Zone of skin (tissue), 1 donor: ENCODE measurements around the gene PAIP1.

DNA sequence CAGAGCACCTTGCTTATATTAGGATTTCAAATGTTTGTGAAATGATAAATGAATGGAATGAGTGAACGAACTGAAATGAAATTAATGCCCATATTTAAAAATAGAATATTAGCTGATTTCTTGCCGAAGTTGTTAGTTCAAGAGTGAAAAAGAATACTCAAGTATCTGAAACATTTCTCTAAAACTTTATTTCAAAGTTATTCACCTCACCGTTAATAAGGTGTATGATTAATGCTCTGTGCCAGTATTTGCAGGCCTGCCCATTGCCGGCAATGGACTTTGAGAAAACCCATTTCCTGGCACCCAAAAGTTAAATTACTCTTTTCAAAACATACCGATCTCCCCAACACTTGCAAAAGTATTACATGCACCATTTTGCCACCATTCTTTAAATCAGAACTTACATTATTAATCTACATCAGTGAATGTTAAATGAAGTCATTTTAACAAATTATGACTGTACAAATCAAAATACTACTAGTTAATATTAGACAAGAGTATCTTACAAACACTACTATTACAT is 23.9 kb downstream of the HMGCS1 start:
- RRBS: no CpG with 5 or more reads among the region's 5 CpGs

- RRBS: 2% methylated on average over 29 of the region's 74 CpGs
These were observed at the start of gene PAIP1 for GRCh38 chr5:43556530-43557122. Gene PAIP1, minus strand, starts transcription at chr5:43557077.

- RRBS: no CpG with 5 or more reads among the region's 2 CpGs
These were observed 80.8 kb downstream of the NNT start for GRCh38 chr5:43683882-43684088.

- RRBS: no CpG with 5 or more reads among the region's 6 CpGs
These were observed 198.1 kb upstream of the FGF10 start for GRCh38 chr5:44587269-44587699.

DNA sequence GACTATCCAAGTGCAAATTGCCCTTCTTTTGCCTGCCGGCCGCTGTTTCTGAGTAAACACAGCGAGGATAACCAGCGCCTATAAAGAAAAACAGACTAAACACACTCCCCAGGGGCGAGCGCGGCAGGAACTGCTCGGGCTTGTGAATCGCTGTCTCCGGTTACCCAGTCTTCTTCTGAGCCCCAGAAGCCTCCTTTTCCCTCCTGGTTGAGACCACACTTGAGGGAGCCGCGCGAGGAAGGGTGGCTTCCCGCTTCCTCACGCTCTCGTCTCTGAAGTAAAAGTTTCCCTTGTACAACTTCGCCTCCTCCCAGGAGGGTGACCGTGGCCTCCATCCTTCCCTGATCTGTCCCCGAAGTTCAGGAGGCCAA is 1.1 kb downstream of the HCN1 start:
- RRBS: 3% methylated on average over 6 of the region's 19 CpGs

DNA sequence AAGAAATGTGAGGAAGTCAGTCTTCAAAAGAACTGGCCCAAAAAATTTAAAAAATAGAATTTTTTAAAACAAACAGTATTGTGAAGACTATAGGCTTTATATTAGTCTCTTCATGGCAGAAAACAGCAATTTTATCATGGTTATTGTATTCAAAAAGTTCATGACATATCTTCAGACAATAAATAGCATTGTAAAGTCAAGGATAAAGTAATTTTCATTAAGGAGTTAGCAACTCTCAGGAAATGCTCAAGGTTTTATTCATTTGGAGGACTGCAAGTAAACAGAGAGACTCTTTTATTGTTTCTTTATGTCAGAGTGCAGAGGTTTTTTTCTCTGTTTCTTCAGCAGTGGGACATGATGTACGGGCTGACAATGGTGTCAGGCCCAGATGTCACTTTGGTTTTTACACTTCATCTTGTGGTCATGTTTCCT is 72.9 kb upstream of the PARP8 start:
- RRBS: no CpG with 5 or more reads among the region's 1 CpG

DNA sequence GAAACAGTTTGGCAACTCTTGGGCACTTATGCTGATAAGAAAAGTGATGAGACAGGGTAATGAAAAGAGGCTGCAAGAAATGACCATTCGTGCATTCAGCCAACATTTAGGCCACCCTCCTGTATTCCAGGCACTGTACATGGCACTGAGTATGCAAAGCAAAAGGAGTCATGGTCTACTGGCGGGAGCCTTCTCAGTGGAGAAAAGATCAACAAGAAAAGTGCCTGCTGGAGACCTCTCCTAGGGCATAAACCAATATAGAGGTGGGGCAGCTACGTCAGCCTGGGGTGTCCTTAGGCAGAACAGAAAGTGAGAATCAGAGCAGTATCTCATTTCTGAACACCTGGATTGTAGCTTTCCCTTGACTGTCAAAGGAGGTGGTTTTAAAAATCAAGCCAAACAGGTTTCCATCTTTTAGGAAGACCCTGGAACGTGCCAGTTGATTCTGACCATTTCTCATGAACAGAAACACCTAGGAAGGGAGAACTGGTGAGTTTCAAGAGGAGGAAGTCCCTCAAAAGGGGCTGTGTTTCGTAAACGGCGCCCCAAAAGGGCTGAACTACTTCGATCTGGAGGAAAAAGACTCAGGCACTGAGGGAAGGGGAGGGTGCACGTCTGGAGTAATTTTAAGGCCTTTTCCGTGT is 734 bp upstream of the PARP8 start:
- RRBS: no CpG with 5 or more reads among the region's 10 CpGs

GRCh38 chr5:50967403-50968134 is 301.1 kb downstream of the PARP8 start:
- RRBS: no CpG with 5 or more reads among the region's 23 CpGs

DNA sequence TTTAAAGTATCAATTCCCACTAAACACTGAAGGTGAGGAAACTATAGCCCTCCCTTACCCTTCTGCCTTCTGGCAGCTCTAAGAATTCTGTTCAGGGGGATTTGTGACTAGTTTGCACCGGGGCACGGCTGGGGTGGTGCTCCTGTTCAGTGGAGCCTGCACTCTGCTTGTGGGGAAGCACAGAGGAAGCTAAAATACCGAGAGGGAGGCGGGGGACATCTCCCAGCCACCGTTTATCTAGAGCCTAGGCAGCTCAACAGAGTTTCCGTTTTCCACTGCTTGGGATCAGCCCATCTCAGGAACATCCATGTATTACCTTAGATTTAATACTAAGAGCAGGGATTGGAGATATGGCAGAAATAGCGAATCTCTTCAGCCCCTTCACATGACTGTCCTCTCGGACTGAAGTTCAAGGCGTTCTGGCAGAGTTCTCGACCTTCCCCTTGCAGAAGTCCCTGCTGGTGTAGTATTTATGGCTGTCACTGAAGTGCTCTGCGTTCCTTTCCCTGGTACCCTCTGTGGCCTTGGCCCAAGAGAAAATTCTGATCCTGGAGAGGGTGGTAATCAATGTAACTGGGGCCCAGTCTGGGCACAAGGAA is 5.5 kb downstream of the ISL1 start:
- RRBS: no CpG with 5 or more reads among the region's 11 CpGs

DNA sequence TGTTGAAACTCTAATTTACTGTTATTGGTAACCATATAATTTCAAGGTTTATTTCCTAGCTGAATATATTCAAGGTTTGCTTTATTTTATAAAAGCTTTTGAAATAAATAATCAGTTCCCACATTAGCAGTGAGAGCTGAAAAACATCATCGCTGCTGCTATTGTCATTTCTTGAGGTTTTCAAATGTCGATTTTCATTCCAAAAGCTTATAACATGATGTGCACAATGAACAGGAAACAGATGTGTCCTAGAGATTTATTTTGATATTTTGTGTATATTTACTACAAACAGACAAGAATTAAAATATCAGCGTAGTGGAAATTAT is 10.6 kb upstream of the ITGA1 start:
- RRBS: no CpG with 5 or more reads among the region's 3 CpGs

- RRBS: no CpG with 5 or more reads among the region's 2 CpGs
These were observed 4.4 kb upstream of the ITGA1 start for GRCh38 chr5:52783244-52783883.

GRCh38 chr5:52787306-52787603 is 461 bp upstream of the ITGA1 start:
- RRBS: no CpG with 5 or more reads among the region's 7 CpGs

GRCh38 chr5:52918673-52919109 is 70.5 kb upstream of the ITGA2 start:
- RRBS: no CpG with 5 or more reads among the region's 4 CpGs

- RRBS: no CpG with 5 or more reads among the region's 5 CpGs
These were observed 366.3 kb downstream of the NDUFS4 start for GRCh38 chr5:53926600-53927213.

DNA sequence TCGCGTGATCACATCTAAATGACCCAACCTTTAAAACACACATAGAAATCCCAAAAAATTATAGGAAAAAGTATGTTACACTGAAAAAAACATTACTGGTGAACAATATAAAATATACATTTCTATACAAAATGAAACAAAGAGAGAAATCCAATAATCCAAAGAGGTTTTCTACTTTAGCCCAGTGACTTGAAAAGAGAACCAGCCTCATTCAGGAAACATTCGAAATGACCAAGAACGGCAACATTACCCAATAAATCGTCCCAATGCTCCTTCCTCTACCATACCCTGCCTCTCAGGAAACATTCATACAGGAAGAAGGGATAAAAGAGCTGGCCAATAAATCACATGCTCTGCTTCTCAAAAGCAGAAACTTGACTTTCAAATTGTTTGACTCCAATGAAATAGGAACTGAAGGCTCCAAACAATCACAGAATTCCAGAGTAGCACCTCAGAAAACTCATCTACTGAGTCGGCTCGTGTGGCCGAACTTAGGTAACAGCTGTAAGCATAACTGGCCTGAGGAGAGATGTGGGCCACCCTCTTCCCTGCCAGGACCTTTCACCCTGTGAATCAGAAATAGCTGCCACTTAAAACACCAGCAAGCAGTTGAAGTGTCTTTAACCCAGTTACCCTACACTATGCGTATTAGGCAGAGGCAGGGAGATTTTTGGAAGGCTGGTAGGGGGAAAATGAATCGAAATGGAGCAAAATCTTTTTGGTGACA is 14.7 kb downstream of the ARL15 start:
- RRBS: no CpG with 5 or more reads among the region's 10 CpGs

DNA sequence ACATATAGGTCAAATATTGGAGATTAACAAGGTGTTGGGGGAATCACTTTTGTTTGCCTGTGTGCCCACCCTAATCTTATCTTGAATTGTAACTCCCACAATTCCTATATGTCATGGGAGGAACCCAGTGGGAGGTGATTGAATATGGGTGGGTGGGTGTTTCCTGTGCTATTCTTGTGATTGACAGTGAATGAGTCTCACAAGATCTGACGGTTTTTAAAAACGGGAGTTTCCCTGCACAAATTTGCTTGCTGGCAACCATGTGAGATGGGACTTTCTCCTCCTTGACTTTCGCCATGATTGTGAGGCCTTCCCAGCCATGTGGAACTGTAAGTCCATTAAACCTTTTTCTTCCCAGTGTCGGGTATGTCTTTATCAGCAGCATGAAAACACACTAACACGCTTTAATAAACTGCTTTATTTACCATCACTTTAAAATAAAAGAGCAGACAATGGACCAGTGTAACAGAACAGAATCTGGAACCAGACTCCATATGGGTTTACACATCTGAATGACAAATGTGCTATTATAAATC is 64.8 kb upstream of the HSPB3 start:
- RRBS: no CpG with 5 or more reads among the region's 5 CpGs

DNA sequence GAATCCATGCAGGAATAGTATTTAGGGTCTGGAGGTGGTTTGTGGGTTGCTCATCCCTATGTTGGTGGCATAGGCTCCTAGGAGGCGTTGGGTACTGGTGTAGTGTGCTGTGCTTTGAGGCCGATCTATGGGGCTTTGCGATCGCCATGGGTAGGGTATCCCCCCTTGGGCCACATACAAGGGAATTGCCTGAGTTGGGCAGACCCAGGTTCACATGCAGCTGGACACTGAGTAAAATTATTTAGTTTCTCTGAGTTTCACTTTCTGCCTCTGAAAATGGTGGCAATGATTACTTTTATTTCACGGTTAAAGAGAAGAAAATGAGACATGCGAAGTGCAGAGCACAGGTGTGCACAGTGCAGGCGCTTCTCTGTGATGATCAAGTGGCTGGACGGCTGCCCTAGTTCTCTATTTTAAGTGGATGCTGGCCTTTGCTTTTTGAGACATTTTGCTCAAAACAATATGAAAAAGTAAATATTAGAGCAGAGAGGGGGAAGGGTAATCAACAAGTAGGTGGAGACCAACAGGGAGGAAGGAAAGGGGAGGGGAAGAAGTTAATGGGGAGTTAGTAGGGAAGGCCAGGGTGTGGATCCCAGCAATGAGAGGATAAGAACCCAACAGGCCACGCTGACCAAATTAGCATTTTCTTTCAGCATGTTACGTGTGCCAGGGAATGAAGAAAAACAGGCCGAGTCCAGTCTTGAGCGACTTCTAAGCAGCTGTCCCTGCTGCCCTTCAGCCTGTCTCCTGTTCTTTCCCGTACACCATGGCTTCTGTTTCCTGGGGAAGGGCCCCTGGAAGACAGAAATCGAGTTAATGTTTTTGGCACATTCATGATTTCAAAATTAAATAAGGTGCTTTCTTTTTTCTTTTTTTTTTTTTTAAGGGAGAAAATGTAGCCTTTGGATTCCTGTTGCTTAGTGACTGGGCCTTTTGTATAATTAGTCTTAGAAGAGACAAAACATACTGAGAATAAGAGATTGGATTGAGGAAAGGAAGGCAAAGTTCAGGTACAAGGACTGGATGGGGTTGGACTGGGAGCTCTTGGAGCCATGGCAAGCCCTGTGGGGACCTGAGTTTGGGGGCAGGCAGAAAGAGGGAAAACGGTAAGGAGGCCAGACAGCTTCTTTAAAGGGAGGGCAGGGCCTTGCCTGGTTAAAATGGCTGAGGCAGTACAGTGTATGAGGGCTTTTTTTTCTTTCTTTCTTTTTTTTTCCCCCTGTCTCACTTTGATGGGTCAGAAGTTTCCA is 16.2 kb downstream of the SNX18 start:
- RRBS: no CpG with 5 or more reads among the region's 15 CpGs

- RRBS: no CpG with 5 or more reads among the region's 1 CpG
These were observed 103.5 kb downstream of the SNX18 start for GRCh38 chr5:54621077-54621387.

GRCh38 chr5:54702804-54703655 is 185.5 kb downstream of the SNX18 start:
- RRBS: no CpG with 5 or more reads among the region's 4 CpGs